Hepatocyte (in vitro differentiated cells and primary cell): ENCODE measurements around the gene FAM8A1.

GRCh38 chr6:16483370-16484000, 245.1 kb downstream of the GMPR start:
- RAMPAGE, long total RNA: no peak
- RRBS: no CpG with 5 or more reads among the region's 2 CpGs

DNA sequence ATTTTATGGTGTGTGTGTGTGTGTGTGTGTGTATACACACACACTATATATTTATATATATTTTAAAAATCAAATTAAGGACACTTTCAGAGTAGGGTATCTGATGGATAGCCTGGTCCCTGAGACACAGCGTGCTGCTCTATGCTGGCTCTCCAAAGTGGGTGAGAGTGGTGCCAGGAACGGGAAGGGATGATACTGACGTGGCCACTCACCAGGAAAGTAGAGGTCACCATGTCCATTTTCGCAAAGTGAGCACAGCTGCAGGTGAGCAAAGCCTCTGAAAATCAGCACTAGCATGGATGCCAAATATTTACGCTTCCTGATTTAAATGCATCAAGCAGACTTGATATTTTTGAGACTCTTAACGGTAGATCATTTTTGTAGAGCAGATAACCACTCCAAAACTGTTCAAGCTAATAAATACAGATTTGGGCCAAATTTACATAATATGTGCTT, 116.7 kb downstream of the ATXN1 start:
- RAMPAGE, long total RNA: no peak
- RRBS: no CpG with 5 or more reads among the region's 6 CpGs

GRCh38 chr6:16728952-16729549, 32.2 kb downstream of the ATXN1 start:
- RAMPAGE, long total RNA: no peak
- RRBS: no CpG with 5 or more reads among the region's 8 CpGs

DNA sequence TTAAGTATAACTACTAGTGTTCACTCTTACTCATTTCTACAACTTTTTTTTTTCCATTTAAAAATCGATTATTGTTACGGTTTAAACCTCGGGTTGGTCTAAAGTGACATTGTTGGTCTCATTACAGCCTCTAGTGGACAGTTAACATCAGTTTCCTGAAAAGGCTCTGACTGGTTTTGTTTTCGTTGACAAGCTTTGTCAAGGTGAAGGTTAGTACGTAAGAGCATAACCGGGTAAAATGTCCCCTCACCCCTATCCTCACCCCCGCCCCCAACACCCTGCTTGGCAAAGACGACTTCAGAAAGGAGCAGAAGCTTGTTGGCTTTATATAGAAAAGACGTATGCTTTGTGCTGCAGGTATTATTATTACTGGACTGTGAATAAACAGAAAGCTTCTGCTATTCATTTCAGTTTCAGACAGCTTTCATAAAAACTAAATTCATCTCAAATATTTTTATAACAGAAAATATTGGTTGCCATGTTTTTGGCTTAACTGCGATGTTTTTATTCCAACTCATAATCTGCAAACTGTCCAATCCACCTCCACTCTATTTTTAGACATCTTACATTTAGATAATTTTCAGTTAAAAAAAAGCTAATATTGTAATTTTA, 1.9 kb upstream of the ATXN1 start:
- RAMPAGE, long total RNA: no peak
- RRBS: no CpG with 5 or more reads among the region's 10 CpGs

GRCh38 chr6:17012471-17012958, 89.3 kb upstream of the STMND1 start:
- RAMPAGE, long total RNA: no peak
- RRBS: no CpG with 5 or more reads among the region's 8 CpGs

DNA sequence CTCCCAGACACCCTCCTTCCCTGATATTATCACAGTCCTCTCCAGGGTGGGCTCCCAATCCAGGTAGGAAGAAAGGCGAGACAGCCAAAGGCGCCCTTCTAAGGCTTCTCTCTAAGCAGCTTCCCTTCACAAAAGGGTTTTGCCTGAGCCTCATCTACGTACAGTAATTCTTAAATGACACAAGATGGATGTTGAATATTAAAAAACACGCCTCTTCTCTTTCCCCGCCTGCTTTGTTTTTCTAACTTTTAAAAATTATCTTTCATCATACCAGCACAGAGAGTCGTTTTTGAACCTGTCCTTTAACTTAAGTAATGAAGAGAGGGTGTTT, 2.1 kb upstream of the RBM24 start:
- RAMPAGE, long total RNA: no peak
- RRBS: no CpG with 5 or more reads among the region's 6 CpGs

GRCh38 chr6:17491606-17492293, 98.4 kb downstream of the CAP2 start:
- RAMPAGE, long total RNA: no peak
- RRBS: no CpG with 5 or more reads among the region's 8 CpGs

DNA sequence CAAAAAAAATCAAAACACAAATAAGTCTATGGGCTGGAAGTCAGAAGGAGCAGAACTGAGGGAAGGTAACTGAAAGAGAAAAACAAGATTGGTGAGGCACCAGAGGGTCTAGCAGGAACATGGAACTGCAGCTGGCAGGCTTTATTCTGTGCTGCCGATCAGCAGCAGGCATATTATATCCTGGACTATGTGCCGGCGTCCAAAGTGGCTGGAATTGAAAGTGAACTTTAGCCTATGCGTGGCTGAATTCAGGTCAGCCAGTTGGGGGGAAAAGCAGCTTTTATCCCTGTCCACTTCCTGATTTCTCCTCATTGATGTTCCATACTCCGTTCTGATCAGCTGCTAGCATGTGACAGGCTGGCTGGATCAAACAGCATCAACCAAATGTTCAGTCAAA, 98.9 kb downstream of the CAP2 start:
- RAMPAGE, long total RNA: no peak
- RRBS: no CpG with 5 or more reads among the region's 5 CpGs

DNA sequence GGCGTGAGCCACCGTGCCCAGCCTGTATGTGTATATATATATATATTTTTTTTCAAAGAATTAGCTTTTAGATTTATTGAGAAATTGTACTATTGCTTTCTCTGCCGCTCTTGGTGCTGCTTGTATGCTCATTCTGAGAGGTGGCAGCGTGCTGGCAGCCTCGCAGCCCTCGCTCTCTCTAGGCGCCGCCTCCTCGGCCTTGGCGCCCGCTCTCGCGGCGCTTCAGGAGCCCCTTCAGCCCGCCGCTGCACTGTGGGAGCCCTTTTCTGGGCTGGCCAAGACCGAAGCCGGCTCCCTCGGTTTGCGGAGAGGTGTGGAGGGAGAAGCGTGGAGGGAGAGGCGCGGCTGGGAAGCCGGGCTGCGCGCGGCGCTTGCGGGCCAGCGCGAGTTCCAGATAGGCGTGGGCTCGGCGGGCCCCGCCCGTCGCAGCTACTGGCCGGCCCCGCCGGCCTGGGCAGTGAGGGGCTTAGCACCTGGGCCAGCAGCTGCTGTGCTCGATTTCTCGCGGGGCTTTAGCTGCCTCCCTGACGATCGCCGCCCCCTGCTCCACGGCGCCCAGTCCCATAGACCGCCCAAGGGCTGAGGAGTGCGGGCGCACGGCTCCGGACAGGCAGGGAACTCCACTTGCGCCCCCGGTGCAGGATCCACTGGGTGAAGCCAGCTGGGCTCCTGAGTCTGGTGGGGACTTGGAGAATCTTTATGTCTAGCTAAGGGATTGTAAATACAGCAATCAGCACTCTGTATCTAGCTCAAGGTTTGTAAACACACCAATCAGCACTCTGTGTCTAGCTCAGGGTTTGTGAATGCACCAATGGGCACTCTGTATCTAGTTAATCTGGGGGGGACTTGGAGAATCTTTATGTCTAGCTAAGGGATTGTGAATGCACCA, 19.4 kb upstream of the FAM8A1 start:
- RAMPAGE, long total RNA: no peak
- RRBS: 7% methylated on average over 10 of the region's 55 CpGs

- RAMPAGE, long total RNA: no peak
- RRBS: 2% methylated on average over 7 of the region's 28 CpGs
These were observed at the start of gene FAM8A1 for GRCh38 chr6:17600081-17600436. Gene FAM8A1, plus strand, starts transcription at chr6:17600302.

DNA sequence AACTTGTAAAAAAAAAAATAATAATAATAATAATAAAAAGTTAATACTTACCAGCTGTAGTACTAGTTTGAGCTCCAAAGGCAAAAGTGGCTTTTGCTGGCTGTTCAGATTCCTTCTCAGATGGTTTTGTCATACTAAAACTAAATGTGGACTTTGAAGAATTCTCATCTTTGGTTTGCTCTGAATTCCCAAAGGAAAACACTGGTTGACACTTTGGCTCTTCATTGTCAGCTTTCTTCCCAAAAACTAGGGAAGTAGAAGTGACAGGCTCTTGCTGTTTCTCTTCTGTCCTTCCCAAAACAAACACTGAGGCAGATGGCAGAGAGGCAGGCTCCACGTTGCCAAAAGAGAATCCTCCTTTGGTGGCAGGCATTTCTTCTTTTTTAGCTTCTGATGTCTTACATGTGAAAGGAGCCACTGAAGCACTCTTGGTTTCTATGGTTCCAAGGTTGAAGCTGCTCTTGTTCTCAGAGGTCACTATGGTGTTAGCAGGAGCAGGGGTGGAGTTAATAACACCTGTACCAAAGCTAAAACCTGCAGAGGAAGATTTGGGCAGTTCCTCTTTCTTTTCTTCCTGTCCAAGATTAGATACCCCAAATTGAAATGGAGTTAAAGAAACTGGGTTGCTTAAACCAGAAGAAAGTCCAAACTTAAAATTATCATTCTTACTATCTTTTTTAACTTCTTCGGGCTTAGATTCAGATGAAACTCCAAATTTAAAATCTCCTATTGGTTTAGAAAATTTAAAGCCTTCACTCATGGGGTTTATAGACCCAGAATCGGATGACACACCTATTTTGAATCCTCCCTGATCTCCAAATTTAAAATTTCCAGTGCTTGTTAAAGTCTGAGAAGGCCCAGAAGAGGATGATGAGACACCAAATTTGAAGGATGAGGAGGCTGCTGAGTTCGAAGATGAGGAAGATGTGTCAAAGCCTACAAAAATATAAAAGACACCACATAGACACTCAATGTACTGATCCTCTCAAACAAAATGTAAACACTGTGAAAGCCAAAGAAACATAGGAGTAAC, 28.8 kb downstream of the FAM8A1 start:
- RAMPAGE, long total RNA: no peak
- RRBS: no CpG with 5 or more reads among the region's 4 CpGs

GRCh38 chr6:17705772-17706713, 682 bp downstream of the NUP153 start:
- RAMPAGE, long total RNA: no peak
- RRBS: 2% methylated on average over 18 of the region's 72 CpGs

DNA sequence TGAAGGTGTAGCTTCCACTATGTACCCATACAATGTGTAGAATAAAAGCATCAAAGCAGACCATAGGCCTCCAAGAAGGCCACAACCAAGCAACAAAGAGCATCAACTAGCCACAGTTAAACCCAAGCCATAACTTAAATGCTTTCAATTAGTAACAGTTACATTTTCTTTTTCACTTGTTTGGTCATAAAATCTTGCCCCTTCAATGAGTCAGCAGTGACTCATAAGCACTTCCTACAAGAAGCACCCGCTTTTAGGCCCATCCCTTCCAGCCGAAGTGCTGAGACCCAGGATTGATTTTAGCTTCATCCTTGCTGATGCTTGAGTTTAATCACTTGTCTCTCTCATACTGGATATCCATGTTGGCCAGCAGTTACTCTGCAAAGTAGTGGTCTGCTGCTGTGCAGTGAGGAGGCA, 8.3 kb upstream of the NUP153 start:
- RAMPAGE, long total RNA: no peak
- RRBS: no CpG with 5 or more reads among the region's 2 CpGs

DNA sequence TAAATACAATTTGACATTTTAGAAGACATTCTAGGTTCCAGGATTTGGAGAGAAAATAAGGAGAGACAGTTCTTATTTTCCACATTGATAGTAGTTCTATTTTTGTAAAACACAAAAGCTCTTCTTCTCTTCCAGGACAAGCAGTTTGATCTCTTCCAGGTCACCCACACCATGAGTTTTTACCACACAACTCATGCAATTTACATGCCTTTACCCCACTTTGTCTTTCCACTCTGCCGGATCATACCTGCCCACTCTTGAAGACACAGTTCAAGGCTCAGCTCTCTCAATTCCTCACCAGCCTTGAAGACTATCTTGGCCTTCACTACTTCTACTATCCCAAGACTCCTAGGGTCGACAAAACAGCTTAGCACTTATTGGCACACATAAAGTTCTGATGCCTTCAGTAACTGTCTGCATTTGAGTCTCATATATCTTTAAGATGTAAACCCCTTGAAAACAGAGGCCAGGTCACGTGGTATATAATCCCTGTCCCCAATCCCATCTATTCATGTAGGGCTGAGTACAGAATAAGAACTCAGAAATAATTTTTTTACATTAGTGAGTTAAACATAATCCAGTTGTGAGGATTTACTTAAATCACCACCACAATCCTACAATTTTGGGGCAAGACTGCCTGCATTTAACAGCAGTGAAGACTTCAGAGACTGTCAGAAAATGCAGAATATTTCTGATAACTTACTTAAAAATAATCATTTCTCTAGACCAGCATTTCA, 84.9 kb downstream of the KIF13A start:
- RAMPAGE, long total RNA: no peak
- RRBS: no CpG with 5 or more reads among the region's 3 CpGs

GRCh38 chr6:18053510-18053848, 66.0 kb upstream of the KIF13A start:
- RAMPAGE, long total RNA: no peak
- RRBS: no CpG with 5 or more reads among the region's 2 CpGs

DNA sequence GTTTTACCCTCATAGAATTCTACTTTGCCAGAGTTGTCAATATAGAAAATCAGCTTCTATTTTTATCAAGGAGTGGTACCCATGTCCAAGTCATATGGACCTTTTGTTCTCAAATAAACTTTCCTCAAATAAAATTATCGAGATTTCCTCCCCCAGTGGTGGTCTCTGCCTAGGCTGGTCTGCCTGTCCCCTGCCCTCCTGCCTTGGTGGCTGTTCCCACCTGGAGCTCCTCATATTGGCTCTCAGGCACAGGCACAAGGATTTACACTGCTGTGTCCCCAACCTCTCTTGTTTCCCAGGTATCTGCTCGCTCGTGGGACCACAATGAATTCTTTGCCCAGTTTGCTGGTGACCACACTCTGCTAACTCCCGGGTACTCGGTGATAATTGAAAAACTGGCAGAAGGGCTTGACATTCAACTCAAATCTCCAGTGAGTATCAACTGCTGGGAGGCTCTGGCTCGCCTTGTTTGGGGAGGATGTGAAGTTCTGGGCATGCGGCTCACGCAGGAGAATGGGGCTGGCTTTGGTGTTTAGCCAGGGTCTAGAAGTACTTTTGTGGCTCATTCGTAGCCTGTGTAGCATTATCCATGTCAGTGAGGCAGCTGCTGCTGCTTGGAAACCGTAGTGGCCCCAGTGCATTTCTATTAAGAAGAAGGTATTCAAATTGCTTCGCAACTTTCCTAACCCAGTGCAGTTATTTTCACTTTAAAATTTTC, 52.0 kb downstream of the KDM1B start:
- RAMPAGE, long total RNA: no peak
- RRBS: no CpG with 5 or more reads among the region's 11 CpGs

DNA sequence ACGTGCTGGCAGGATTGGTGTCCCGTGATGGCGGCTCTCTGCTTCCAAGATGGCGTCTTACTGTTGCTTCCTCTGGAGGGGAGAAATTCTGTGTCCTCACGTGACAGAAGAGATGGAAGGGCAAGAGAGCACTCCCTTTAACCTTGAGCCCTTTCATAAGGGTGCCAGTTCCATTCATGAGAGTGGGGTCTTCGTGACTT, 28.1 kb downstream of the RNF144B start:
- RAMPAGE, long total RNA: no peak
- RRBS: no CpG with 5 or more reads among the region's 6 CpGs

DNA sequence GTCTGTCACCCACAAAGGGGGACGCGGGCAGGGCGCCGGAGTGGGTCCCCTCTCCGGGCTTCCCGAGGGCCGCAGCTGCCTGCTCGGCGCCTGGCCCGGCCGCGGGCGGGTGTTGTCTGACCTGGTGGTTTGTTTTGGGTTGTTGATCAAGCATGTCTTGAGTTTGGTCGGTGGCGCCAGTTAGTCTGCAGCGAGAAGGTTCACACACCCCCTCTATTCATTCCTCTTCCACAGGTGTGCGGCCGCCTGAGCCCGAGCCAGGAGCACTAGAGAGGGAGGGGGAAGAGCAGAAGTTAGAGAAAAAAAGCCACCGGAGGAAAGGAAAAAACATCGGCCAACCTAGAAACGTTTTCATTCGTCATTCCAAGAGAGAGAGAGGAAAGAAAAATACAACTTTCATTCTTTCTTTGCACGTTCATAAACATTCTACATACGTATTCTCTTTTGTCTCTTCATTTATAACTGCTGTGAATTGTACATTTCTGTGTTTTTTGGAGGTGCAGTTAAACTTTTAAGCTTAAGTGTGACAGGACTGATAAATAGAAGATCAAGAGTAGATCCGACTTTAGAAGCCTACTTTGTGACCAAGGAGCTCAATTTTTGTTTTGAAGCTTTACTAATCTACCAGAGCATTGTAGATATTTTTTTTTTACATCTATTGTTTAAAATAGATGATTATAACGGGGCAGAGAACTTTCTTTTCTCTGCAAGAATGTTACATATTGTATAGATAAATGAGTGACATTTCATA, 2.0 kb downstream of the ID4 start:
- RAMPAGE, long total RNA: no peak
- RRBS: 2% methylated on average over 10 of the region's 27 CpGs

DNA sequence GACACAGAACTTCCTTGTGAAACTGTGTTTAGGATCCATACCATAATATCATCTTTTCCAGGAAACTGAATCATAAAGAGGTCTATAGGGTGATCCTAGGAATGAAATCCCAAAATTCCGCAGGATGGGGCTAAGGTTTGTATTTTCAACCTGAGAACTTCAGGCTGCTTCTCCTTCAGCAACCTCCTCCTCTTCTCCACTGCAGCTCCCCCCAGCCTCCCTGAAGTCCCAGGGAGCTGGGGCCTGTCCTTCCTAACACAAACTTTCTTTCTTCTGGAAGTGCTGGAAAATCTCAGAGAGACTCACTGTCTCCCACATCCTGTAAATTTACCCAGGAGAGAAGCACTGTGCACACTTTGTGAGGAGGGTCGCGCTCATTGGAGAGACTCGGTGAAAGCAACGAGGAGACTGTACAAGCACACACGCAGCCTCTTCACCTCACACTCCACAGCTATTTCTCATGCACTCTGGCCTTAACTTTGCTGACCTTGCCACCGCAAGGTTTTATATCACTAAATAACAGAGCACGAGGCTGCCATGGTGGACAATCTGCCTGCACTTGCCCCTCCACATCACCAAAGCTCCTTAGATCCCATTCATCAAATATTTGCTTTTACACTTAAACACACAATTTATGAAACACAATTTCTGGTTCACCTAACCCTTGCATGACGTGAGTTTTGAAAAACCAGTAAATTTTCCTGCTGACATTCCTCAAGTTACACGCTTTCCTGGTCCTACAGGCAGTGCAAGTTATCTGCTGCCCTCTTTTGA, 14.3 kb downstream of the ID4 start:
- RAMPAGE, long total RNA: no peak
- RRBS: no CpG with 5 or more reads among the region's 10 CpGs

DNA sequence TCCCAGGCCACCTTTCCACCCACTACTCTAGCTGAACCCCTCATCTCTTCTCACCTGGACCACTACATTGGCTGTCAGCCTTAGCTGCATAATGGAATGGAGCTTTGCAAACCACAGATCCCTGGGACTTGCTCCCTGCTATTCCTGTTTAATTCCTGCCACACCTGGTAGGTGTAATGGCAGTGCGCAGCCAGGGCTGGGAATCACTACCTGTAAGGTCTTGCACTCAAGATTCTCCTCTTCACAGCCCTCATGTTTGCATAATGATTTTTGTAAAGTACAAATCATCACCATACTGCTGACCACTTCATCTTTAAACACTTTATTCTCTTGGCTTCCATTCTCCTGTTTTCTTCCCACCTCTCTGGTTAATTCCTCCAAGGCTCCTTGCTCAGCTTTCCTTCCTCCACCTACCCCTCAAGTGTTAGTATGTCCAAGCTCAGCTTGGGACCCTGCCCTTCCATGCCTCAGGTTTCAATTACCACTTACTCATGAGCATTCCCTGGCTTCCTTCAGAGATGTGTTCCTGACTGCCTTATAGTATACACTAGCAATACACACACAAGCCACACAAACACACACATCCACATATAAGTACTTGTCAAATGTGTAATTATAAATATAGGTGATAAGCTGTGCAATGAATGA, 67.7 kb downstream of the MBOAT1 start:
- RAMPAGE, long total RNA: no peak
- RRBS: no CpG with 5 or more reads among the region's 1 CpG